ENCODE measurements around the genes H2AC17, OR2B2 and ZFP57.

DNA sequence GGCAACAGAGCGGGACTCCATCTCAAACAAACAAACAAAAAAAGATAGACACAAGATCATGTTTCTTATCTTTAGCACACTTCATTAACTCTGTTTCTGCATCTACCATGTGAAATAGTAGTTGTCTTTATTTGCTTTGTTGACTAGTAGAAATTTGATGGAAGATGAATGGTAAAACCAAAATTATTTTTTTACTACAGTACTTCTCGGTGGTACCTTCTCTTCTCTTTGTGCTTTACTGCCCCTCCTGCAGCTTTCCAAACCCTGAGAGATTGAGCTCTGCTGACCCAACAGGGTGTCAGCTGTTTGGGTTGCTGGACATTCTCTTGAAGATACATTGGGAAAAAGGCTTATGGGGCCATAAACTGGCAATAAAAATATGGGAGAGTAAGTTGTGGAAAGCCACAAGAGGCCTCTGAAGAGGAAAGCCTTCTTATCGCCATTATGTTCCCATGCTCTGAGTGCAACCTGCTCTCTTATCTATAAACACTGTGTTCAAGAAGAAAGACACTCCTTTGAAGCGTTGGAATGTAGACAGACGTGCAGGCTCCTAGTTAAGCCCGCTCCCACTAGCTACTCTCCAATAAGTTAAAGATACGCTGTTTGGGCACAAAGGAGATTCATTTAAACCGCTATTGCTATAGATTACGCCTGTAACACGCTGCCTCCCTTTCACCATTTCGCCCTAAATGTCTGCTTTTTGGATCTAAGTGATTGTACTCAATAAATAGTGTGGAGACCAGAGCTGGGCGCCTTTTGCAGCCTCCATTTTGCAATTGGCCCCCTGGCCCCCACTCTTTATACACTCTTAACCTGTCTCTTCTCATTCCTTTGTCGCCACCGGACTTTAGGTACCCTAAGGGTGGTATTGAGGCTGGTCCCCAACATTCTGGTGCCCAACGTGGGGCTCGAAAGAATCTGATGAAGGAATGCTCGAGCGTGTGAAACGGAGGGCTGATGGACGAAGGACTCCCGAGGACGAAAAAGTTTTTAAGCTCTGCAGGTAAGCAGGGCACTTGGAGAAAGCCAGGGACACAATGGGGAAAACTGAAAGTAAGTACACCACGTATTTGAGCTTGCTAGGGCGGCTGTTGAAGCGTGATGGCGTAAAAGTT lies 40.6 kb downstream of the H2AC12 start:
- PRO-cap = bidirectional peak, plus-strand start outside the sequence, minus-strand start at position 1,039 of the sequence

GRCh38 chr6:27213754-27214185 lies 33.7 kb upstream of the PRSS16 start:
- PRO-cap = no peak

GRCh38 chr6:27279365-27280159 lies 32.1 kb downstream of the PRSS16 start:
- PRO-cap = no peak

GRCh38 chr6:27280160-27280550 lies 31.9 kb downstream of the POM121L2 start:
- PRO-cap = no peak

GRCh38 chr6:27358925-27359635 lies 29.5 kb upstream of the ZNF391 start:
- PRO-cap = no peak

GRCh38 chr6:27541532-27542408 lies 68.9 kb upstream of the ZNF184 start:
- PRO-cap = no peak

GRCh38 chr6:27670318-27670801 lies 137.4 kb downstream of the H2BC13 start:
- PRO-cap = unidirectional peak, minus-strand start at chr6:27670643

DNA sequence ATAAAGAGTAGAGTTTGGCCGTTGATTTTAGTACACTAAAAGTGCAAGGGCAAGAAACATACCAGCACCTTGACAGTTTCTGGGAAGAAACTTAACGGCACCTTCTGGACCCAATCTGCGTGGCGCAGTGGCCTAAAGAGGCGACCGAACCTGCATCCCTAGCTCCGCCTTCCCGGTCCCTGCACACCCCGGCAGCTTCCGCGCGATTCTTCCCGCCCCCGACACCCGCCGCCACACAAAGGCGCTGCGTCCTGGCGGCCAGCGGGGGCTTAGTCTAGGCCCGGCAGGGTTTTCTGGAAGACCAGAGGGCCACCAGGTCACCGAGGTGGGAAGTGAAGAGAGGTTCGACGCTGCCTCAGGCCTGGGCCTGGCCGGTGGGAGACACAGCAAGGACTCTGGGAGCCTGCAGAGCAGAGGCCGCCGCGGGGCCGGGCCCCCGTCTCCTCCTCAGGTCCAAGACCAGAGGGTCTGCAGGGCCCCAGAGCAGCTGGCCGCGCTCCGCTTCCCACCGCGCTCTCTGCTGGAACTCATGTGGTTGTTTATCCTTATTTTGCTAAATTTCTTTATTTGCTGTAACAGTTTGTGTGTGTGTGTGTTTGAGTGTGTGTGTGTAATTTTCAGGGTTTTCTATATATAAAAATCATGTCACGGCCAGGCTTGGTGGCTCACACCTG lies 50.4 kb downstream of the H2BC13 start:
- PRO-cap = bidirectional peak, plus-strand start at position 238 of the sequence, minus-strand start at position 152 of the sequence

DNA sequence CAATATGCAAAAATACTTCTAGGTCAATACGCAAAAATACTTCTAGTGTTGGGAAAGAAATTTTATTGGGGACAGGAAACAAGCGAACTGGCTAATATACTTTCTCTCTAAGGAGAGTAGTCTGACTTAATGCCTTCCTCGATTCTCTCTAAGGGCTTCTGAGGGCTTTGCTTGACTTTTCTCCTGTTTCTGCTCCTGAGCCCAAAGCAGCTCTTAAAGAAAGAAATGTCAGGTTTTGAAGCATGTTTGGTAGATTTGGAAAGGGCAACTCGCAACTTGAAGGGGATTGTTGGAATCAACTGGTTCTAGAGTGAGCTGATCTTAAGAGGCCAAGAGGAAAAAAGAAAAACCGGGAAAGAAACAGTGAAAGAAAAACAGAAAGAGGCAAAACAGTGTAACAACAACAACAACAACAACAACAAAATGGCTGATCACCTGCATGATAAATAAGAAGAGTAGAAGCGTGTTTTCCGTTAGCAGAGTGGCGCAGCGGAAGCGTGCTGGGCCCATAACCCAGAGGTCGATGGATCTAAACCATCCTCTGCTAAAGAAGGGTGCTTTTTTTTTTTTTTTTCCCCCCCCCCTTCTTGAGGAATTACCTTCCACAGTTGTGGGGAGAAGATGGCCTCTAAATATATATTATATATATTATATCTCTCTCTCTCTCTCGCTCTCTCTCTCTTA lies 30.2 kb downstream of the H2BC13 start:
- PRO-cap = no peak

DNA sequence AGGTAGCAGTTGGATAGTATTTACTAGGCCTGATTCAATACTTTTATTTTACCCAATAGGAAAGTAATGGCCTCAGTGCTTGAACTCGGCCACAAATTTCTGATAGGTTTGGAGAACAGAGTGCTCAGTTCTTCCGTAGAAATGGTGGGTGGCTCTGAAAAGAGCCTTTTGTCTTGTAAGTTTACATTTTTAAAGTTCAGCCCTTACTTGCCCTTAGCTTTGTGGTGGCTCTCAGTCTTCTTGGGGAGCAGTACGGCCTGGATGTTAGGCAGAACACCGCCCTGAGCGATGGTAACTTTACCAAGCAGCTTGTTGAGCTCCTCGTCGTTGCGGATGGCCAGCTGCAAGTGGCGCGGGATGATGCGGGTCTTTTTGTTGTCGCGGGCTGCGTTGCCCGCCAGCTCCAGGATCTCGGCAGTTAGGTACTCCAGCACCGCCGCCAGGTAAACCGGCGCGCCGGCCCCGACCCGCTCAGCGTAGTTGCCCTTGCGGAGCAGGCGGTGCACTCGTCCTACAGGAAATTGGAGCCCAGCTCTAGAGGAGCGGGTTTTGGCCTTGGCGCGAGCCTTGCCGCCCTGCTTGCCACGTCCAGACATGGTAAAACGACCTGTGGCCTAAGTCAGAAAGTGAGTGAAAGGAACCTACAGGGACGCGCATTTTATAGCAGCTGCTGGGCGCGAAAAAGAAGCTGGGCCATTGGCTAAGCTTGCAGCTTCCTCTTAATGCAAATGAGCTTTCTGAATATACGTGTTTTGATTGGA lies at the start of gene H2AC17:
Gene H2AC17 (minus strand): TSS at position 632 of the 761 bp plus-strand sequence.
- PRO-cap = bidirectional peak, plus-strand start at position 234 of the sequence, minus-strand start at position 137 of the sequence; bidirectional peak, plus-strand start outside the sequence, minus-strand start at position 632 of the sequence

DNA sequence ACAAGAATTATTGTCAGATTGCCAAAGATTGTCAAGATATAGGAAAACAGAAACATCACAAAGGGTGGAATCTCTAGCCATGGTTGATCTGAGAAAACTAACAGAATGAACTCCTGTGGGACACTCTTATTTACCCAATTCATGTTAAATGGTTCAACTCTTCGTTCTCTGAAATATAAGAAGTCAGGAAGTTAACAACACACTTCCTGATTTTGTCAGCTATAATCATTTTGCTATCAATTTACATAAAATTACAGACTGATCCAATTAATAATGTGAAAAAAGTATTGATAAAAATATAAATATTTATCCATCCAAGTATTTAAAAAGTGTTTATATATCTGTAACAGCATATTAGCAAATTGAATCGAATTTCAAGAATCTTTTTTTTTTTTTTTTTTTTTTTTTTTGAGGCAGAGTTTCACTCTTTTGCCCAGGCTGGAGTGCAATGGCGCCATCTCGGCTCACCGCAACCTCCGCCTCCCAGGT lies at the start of gene OR2B2:
Gene OR2B2 (minus strand): TSS at position 220 of the 489 bp plus-strand sequence.
- PRO-cap = no peak

- PRO-cap = bidirectional peak, plus-strand start at chr6:28091145, minus-strand start at chr6:28091064
Measured at GRCh38 chr6:28090816-28091276, 10.5 kb downstream of the ZNF165 start.

DNA sequence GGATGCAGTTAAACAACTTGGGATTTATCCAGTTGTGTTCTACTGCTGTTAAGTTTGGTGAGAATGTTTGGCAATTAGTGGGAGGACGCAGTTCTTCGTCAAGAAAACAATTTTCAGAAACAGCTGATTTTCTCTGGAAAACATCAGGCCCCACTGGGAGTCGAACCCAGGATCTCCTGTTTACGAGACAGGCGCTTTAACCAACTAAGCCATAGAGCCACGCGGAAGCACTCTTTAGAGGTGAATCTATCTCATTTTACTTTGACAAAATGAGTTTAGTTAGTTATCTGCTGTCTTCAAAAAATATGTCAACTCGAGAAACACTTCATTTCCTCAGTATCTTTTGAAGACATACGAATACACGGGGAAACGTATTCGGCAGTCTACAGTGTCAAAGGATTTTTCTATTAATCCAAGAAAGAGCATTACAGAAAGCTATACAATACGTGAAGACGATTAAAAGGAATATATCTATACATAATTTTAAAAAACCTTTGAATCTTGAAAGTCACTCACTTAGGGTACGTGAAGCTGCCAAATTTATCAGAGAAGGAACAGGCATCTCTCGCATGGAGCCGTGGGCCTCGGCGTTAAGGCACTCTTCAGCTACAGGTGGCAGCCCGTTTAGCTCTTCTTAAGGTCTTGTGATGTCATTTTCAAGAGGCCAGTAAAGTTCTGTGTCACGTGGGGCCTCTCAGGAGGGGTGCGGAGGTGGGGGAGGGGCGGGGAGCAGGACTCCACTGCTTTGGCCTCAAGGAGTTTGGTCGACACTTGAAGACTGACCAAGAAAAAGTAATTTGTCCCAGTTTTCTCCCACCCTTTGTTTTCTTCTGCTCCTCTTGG lies 26.5 kb downstream of the GPX6 start:
- PRO-cap = no peak

DNA sequence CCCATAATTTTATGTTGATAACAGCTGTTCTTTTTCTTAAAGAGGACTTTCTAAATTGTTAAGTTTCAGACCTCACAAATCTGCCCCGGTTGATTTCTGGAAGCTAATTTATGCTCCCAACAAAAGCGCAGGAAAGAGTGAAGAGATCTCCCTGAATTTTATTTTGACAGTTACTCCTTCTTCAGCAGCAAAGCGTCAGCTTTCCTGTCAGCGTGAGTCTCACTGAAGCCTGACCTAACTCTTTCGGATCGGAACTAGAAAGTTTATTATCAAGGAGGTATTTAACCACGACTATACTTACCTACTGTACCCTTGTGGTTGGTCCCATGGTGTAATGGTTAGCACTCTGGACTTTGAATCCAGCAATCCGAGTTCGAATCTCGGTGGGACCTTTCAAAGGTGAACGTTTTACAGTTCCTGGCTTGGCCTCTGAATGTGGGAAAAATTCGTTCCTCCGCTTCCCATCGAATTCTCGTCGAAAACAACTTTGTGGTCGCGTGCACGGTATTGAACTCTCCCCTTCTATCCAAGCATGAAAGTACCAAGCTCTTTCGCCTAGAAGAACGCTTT lies 2.0 kb upstream of the SCAND3 start:
- PRO-cap = unidirectional peak, plus-strand start at position 317 of the sequence

GRCh38 chr6:28635222-28636287 lies 48.5 kb upstream of the SCAND3 start:
- PRO-cap = no peak

DNA sequence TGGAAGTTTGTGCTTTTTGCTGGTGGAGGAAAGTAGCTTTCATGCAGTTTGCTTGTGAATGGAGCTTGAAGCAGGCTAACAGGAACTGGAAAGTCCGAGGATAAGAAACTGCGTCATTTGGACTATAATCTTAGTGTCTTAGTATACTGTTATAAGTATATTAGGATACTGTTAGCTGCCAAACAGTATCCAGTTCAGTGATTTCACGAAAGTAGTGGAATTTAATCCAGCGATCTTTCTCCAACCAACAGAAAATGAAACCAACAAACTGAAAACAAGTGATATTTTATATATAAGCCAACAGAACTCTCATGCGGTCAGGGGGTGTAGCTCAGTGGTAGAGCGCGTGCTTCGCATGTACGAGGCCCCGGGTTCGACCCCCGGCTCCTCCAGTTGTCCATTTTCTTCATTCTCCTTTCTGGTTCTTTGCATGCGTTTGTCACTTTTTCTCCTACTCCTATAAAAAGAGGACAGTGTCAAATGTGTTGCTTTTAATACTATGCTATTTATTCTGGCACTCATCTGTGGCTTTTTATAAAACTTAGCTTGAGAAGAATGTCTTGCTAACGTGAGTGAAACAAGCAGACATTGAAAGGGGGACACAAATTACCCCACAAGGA lies 142.0 kb upstream of the SCAND3 start:
- PRO-cap = bidirectional peak, plus-strand start at position 316 of the sequence, minus-strand start at position 255 of the sequence

- PRO-cap = bidirectional peak, plus-strand start at chr6:28866080, minus-strand start at chr6:28865888
Measured at GRCh38 chr6:28865965-28866180, 57.9 kb downstream of the TRIM27 start.

DNA sequence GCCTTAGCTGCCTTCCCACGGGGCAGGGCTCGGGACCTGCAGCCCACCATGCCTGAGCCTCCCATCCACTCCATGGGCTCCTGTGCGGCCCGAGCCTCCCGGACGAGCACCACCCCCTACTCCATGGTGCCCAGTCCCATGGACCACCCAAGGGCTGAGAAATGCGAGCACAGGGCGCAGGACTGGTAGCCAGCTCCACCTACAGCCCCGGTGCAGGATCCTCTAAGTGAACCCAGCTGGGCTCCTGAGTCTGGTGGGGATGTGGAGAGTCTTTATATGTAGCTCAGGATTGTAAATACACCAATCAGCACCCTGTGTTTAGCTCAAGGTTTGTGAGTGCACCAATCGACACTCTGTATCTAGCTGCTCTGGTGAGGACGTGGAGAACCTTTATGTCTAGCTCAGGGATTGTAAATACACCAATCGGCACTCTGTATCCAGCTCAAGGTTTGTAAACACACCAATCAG lies 34.3 kb upstream of the TRIM27 start:
- PRO-cap = no peak

DNA sequence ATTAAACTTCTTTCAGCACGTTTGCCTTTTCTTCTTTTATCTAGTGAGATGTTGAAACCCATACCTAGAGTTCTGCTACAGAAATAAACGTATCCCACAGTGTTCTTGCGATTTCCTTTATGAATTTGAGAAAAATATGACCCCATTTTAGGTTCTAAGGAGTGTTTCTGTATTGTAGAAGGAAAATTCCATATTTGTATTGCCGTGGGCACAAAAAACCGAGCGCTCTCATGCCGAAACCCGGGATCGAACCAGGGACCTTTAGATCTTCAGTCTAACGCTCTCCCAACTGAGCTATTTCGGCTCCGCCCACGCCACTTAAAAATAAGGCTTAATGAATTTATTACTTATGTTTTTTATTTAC lies 23.7 kb downstream of the ZNF311 start:
- PRO-cap = no peak

GRCh38 chr6:29680902-29681431 lies at the start of gene ZFP57:
ZFP57 (minus strand) TSS chr6:29681152.
- PRO-cap = no peak